Epithelial cell of esophagus (primary cell): ENCODE measurements around the gene OBP2A.

- RRBS = no CpG with 5 or more reads among the region's 17 CpGs
These were observed 26.8 kb upstream of the FCN1 start for GRCh38 chr9:134944417-134944991.

- RRBS = no CpG with 5 or more reads among the region's 22 CpGs
These were observed 43.0 kb downstream of the OLFM1 start for GRCh38 chr9:135130167-135131102.

- RRBS = no CpG with 5 or more reads among the region's 21 CpGs
These were observed at the start of gene OBP2A for GRCh38 chr9:135545691-135546320. Gene OBP2A, plus strand, starts transcription at chr9:135546126.

- RRBS = no CpG with 5 or more reads among the region's 23 CpGs
These were observed 398 bp upstream of the KCNT1 start for GRCh38 chr9:135701618-135701956.

GRCh38 chr9:135810946-135811662, 96.2 kb downstream of the CAMSAP1 start:
- RRBS = no CpG with 5 or more reads among the region's 20 CpGs

DNA sequence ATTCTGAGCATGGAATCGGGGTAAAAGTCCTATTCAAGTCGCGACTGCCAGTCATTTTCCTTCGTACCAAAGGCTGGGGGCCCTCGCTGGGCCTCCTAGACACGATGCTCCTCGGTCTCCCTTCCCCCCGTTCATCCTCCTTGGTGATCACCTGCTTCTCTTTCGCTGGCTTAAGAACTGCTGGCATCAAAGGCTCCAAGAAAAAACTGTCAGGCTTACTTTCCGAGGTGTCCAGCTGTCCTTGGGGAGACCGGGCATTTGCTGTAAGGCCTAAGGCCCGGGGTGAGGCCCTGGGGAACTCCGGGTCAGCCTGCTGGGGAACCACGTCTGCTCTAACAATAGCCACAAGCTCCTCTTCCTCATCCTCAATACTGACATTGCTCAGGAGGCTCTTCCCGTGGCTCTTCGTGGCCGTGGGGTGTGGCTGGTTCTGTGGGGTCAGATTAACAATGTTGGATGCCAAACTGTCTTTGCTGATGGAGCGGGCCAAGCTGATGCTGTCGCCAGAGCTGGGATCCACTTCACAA, 84.6 kb downstream of the CAMSAP1 start:
- RRBS = no CpG with 5 or more reads among the region's 19 CpGs

- RRBS = 95% methylated on average over 5 of the region's 30 CpGs
These were observed 23.1 kb upstream of the CAMSAP1 start for GRCh38 chr9:135930196-135931090.

DNA sequence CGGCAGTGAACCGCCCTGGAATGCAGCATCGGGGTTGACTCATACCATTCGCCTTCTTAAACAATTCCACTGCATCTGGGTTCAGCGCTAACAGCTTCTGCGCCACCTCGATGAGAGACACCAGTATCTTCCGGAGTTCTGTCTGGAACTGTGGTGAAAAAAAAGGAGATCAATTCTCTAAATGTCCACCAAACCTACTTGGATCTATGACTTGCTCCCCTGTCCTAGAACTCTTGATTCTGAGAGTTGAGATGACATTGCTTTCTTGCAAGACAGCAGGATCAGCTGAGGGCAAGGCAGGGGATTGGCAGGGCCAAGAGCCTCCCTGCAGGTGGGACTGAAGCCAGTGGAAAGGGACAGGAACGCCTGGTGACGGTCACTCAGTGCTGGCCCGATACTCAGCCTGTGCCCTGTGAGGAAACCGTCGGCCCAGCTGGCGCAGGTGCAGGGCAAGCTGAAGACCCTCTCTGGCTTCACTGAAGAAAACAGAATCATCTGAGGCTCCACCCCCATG, 14.9 kb downstream of the UBAC1 start:
- RRBS = no CpG with 5 or more reads among the region's 14 CpGs

GRCh38 chr9:135946810-135947487, 14.2 kb downstream of the UBAC1 start:
- RRBS = no CpG with 5 or more reads among the region's 23 CpGs

DNA sequence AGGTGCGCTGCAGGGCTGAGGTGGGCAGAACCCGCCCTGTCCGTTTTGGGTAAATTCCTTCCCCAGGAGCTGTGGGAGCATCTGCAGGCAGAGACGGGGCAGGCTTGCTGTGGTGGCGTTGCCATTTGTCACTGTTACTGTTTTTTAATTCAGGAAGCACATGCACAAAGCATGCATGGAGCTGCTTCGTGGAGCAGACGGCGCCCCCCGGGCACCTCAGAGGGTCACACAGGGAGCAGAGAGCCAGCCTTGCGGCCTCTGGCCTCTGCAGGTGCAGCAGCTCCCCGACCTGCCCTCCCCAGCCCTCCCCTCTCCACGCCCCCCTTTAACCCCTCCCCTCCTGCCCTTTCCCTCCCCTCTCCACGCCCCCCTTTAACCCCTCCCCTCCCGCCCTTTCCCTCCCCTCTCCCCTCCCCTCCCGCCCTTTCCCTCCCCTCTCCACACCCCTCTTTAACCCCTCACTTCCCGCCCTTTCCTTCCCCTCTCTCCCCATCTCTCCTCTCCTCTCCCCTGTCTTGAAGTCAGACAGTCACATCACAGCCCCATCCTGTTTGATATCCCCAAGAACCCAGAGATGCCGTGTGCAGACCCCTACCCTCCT, 29.4 kb upstream of the UBAC1 start:
- RRBS = no CpG with 5 or more reads among the region's 17 CpGs

- RRBS = 22% methylated on average over 6 of the region's 20 CpGs
These were observed 41.9 kb upstream of the UBAC1 start for GRCh38 chr9:136002951-136003608.

DNA sequence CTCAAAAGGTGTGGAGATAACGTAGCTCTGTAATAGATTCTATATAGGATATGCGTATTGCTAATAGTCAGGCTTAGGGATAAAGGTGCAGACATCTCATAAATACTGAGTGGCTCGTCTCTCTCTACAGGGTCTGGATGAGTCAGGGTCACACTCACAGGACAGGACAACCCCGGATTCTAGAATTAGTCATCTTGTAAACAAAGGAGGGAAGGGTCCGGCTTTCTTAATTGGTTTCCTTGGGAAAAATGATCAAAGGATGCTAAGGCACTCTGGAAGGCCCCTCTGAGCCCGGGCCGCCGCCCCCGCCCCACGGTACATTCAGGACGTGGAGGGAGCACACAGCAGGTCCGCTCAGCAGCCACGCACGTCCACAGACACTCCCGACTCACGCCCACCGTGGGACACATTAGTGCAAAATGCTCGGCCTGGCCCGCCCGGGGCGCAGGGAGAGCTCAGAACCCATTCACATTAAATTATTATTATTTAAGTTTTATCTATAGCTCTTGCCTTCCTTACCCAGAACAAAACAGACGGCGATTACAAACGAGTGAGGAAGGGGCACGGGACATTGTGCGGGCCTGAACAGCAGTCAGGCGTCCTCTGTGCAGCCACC, 47.3 kb upstream of the UBAC1 start:
- RRBS = 21% methylated on average over 2 of the region's 27 CpGs

DNA sequence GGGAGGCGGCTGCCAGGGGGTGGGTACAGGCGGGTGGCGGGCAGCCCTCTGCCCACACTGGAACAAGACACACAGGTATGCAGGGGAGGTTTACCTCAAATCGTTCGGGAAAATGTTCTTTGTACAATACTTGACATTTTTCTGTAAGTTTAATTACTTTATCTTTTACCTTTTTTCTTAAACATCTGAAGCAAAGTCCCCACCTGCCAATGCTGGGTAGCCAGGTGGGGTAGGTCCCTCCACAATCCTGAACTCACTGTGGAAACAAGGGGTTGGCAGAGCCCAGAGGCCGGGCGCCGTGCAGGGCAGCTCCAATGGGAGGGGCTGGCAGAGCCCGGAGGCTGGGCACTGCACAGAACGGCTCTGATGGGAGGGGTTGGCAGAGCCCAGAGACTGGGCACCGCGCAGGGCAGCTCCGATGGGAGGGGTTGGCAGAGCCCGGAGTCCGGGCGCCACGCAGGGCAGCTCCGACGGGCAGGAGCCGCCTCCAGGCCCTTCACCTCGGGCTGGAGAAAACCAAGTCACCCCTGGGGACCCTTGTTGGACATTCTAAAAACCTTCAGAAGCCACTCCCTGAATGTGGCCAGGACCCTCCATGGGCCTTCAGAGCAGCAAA, 9.4 kb downstream of the NACC2 start:
- RRBS = 24% methylated on average over 3 of the region's 21 CpGs

GRCh38 chr9:136116038-136116917, 2.4 kb downstream of the TMEM250 start:
- RRBS = 100% methylated on average over 3 of the region's 65 CpGs

DNA sequence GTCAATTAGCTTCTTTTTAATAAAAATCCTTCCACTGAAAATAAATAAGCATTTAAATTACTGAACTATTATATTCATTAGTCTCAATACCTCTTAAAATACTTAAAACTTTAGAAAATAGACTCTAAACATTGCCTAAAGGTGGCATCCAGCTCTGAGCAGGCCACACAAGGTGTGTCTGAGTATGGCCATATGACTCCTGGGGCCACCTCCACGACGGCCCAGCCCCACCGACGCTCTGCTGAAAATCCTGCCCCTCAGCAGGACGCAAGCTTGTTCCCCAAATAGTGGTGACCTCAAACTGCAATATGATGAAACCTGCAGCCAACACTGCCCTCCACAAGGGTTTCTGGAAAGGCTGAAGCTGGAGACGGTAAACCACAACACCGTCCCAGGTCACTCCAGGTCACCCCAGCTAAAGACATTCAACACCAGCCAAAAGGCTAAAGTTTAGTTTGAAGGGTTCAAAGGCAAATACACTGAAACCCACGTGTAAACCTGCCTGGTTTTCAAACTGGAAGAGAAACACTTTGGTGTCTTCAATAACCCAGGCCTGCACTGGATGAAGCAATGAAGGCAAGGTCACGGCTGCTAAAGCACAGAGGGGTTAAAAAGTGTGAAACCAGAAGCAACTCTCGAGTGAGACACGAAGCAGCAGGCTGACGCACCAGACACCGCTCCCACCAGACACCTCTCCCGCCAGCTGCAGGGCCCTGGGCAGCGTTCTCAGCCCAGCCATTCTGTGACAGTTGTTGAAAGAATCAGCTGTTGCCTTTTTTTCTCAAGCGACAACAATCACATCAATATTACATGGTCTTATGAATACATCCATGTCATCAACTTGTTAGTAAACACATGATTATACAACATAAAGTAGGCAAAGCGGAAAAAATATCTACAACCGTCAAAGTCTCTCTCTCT, 1.8 kb upstream of the LHX3 start:
- RRBS = no CpG with 5 or more reads among the region's 18 CpGs

- RRBS = no CpG with 5 or more reads among the region's 12 CpGs
These were observed 10.3 kb upstream of the GPSM1 start for GRCh38 chr9:136316983-136317539.

DNA sequence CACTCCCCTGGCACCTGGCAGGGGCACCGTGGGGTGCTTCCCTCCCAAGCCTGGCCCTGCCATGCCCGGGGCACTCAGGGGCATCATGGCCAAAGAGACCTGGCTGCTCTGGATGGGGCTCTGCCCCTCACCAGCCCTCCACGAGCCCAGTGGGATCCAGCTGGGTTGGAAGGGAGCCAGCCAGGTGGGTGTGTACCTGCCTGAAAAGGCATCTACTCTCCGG, 597 bp downstream of the GPSM1 start:
- RRBS = no CpG with 5 or more reads among the region's 4 CpGs

DNA sequence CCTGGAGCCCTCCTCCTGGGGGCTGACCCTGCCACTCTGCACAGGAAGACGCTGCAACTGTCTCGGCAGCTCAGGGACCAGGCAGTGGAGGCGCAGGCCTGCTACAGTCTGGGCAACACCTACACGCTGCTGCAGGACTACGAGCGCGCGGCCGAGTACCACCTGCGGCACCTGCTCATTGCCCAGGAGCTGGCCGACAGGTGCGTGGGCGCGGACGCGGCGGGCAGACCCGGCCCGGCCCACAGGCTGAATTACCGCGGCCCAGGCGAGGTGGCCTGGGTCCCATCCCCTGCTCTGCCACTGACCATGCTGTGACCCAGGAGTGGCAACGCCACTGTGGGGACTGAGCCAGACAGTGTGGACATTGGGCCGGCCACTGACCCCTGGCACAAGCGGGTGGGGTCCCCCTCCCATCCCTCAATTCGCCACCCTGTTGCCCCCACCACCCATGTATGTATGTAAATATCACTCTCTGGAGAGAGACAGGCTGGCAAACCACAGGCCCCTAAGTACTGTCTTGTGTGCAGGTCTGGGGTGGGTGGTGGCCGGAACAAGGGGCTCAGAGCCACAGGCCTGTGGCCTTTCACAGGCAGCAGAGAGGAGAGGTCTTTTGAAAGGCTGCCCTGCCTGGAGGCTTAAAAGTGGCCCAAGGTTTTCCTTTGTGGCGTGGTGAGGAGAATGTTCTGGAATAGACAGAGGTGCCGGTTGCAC, 11.3 kb downstream of the GPSM1 start:
- RRBS = no CpG with 5 or more reads among the region's 29 CpGs

- RRBS = no CpG with 5 or more reads among the region's 31 CpGs
These were observed 16.4 kb downstream of the GPSM1 start for GRCh38 chr9:136343719-136344248.

DNA sequence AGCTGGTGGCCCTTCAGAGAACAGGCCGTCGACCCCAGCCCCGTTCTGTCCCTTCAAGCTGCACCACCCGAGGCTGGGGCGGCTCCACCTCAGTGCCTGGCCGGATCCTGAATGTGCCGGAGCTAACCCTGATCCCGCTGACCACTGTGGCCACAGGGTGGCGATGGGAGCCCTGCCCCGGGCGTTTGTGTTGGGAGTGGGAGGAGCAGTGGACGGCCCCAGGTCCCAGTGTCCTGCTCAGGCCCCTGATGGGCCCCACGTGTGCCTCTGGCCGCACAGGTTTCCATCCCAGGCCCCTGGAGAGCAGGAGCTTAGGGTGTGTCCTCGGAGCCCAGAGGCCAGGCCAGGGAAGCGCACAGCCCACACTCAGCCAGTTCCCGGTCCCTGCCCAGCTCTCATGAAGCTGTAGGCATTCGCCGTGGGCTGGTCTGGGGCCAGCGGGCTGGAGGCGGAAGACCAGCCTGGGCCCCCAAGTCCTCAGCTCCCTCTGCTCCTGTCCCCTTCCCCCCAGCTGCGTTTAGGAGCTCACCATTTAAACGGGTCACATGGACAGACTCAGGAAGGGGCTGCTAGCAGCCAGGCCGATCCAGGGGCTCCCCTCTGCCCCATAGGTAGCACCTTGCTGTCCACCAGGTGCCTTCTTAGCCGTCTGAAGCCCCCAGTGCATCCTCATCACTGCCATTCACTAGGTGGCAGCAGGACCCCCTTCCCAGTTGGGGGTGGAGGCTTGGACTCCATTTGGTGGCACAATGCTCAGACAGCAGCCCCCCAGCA, 17.5 kb downstream of the DNLZ start:
- RRBS = 11% methylated on average over 4 of the region's 25 CpGs